ENCODE measurements around the gene KAZALD1.

GRCh38 chr10:100141681-100142138, 44.1 kb downstream of the ERLIN1 start:
- PRO-cap: no peak

DNA sequence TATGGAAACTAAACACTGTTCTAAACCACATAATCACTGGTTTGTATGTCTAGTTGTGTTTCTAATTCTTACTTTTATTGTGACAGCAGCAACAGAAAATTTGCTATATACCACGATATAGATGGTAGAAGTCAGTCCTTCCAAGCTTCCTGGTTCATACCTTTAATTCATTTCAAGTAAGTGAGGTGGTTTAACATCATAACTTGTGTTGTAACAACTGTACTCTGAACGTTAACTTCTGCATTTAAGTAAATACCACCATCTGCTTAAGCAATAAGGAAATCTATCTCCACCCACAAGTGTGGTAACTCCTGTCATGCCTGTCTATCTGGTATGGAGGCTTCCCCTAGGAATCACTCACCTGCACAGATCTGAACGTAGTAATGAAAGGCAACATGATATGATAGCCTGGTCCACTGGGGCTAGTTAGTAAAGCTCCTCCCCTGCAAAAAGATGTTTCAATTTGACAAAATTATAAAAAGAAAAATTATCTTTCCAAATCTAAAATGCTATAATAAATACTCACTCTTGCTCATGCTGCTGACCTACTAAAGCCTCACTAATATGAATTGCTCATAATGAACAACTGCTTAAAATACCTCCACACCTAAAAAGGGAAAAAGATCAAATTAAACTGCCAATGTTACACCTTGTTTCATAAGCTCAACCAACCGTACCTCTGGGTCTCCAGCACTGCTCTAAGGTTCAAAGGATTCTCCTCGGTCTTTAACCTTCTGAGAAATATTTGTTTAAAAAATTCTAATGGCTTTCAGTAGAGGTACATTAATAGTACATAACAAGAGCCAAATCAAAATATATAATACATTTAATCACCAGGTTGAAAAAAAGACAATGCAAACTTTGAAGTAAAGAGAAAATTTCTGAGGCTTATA, 2.2 kb downstream of the ERLIN1 start:
- PRO-cap: no peak

DNA sequence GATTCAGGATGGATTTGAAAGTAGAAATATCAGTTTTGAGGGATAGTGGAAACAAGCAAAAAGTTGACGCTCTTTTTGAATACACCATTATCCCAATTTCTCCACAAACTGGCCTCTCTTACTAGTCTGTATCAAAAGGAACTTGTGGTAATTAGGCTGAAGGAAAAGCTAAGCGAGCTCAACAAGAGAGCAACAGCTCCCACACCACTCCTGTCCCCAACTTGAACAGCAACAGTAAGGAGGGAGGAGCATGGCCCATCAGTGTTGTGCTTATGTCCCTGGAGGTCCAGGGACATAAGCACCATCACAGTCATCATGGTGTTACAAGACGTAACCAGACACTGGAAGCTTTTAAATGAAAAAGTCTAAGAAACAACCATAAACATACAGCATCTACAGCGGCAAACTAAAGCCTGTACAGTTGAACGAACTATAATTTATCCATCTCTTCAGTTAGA, 1.0 kb downstream of the ERLIN1 start:
- PRO-cap: no peak

DNA sequence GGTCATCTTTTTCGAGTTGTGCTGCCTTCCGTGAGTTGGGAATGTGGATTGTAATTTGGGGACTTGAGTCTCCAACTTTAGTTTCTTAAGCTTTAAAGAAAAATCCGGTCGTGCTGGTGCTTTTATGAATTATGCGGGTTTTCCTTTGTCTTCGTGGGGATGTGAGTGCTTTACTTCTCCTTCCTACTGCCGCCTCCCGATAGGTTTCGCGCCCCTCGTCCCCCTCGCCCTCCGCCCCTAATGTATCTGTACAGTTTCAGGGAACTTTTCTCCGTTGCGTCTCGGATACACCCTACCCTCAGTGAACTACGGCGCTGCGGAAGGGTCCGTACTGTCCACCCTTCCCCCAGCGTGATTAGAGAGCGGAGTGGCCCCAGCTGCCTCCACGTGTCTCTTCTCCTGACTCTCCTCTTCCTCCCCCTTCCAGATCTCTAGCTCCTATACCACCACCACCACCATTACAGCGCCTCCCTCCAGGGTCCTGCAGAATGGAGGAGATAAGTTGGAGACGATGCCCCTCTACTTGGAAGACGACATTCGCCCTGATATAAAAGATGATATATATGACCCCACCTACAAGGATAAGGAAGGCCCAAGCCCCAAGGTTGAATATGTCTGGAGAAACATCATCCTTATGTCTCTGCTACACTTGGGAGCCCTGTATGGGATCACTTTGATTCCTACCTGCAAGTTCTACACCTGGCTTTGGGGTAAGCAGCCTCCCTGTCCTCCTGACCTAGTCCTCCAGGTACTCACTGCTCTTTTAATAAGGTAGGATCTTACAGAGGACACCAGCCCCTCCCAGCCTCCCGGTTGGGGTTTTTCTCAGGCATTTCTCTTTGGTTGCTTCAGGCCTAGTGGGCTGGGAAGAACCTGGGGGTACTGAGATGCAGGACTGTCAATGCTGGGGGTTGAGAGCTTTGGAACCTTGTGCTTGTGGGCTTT, 876 bp downstream of the SCD start:
- PRO-cap: no peak

DNA sequence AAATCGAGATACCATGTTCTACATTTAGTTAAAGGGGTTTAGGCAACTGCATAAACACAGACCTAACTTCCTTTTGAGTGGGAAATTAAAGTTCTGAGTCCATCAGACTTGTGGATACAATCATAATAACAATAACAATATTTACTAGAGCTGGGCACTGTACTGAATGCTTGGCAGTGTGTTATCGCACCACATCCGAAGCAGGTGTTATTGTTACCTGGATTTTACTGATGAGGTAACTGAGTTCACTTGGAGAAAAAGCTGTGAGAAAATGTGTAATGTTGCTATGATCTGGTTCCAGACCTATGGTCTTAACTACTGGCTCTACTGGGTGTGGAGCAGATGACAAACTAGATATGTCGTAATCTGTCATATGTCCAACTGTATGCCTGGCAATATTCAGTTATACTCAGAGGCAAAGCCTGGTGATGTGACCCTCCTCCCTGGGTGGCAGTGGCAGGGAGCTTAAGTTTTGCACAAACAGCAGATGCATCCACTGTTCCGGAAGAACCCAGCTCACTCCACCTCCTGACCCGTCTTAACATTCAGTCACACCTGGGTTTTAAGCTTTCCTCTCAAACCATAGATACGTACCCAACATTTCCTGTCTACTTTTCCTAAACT, 23.5 kb downstream of the SCD start:
- PRO-cap: bidirectional peak, plus-strand start at position 402 of the sequence, minus-strand start at position 317 of the sequence

- PRO-cap: no peak
Measured at GRCh38 chr10:100377975-100378385, 30.9 kb downstream of the SCD start.

- PRO-cap: no peak
Measured at GRCh38 chr10:100425252-100425451, 37.7 kb upstream of the WNT8B start.

GRCh38 chr10:100482156-100482840, 19.5 kb downstream of the WNT8B start:
- PRO-cap: no peak

- PRO-cap: no peak
Measured at GRCh38 chr10:100654805-100655883, 90.2 kb upstream of the PAX2 start.

DNA sequence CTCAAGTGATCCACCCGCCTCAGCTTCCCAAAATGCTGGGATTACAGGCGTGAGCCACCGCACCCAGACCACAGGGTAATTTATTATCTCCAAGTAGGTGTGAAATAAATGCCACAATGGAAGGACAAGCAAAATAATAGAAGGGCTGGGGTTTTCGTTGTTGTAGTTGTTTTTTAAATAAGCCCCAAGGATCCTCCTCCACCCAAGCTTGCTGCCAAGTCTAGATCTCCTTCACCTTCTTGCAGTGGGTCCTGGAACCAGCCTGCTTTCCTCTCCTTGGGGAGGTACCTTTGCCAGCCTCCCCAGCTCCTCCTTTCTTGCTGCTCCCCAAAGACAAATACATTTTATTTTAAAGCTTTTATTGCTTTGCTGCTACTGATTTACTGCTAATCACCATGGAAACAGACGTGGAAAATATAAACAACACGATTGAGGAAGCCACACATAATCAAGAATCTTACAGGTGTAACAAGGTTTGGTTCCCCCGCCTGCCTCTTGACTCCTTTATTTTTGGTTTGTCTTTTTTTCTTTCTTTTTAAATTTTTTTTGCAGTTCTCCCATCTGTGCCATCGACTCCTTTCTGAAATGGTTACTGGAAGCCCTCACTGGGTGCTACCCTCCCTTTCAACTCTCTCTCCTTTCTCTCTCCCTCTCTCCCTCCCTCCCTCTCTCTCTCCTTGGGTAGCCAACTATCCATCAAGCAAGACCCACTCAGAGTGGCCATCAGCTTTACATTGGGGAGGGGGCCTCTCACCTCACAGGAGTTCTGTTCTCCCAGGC, 17.4 kb upstream of the SLF2 start:
- PRO-cap: no peak

GRCh38 chr10:100971116-100971892, 2.0 kb downstream of the SEMA4G start:
- PRO-cap: no peak

GRCh38 chr10:100972495-100973101, 3.3 kb downstream of the SEMA4G start:
- PRO-cap: no peak

DNA sequence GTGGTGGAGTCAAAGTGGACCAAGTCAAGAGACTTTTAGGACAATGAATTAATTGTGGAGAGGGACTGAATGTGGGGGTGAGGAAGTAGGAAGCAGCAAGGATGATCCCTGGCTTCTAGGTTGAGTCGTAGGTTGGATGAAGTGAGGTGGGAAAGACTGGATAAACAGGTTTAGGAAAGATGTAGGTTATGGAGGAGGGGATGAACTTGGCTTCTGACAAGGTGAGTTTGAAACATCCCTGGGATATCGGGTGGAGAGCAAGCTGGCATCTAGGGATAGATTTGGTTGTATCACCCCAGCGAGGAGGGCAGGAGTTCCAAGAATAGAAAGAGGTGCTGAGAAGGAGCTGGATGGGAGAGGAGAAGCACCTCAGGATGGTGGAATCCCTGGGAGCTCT, 7.6 kb downstream of the SEMA4G start:
- PRO-cap: no peak

DNA sequence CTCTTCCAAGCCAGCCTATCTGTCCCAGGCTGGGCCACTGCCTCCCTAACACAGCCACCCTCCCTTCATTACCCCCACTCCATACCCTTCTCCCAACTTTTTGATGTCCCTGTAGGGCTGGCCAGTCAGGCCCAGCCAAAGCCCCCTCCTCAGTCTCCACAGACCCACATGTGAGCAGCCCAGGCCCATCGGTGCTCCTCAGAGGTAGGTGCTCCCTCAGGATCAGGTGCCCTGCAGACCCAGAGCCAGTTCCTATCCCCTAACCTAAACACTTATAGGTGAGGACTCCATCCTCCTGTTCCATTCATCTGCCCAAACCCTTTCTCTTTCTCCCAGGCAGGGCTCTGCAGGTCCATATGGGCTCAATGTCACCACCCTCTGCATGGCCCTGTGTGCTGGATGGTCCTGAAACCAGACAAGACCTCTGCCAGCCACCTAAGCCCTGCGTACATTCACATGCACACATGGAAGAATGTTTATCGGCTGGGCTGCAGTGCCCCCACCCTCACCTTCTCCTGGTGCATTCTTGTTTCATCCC, 3.1 kb downstream of the MRPL43 start:
- PRO-cap: unidirectional peak, plus-strand start at position 242 of the sequence

DNA sequence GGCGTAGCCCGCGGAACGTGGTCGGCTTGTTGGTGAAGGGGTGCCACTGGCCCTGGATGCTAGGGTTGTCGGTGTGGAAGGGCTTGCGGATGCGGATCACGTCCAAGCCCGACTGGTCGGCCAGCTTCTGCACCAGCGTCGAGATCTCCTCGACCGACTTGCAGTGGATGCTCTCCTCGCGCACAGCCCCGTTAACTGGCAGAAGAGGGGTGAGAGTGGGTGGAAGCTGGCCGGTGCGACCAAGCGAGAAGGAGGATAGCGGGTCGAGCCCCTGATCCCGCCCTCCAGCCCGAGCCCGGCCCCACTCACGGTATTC, 558 bp downstream of the MRPL43 start:
- PRO-cap: no peak

DNA sequence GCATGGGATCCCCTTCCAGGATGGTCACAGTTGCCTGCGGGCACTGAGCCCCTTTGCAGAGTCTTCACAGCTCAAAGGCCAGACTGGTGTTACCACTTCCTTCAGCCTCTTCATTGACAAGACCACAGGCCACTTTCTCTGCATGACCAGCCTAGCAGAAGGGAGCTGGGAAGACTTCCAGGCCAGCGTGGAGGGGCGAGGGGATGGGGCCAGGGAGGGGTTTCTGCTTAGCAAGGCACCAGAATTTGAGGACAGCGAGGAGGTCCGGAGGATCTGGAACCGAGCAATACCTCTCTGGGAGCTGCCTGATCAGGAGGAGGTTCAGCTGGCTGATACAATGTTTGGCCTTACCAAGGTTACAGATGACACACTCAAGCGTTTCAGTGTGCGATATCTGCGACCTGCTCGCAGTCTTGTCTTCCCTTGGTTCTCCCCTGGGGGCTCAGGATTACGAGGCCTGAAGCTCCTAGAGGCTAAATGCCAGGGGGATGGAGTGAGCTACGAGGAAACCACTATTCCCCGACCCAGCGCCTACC, 1.1 kb downstream of the TWNK start:
- PRO-cap: no peak

DNA sequence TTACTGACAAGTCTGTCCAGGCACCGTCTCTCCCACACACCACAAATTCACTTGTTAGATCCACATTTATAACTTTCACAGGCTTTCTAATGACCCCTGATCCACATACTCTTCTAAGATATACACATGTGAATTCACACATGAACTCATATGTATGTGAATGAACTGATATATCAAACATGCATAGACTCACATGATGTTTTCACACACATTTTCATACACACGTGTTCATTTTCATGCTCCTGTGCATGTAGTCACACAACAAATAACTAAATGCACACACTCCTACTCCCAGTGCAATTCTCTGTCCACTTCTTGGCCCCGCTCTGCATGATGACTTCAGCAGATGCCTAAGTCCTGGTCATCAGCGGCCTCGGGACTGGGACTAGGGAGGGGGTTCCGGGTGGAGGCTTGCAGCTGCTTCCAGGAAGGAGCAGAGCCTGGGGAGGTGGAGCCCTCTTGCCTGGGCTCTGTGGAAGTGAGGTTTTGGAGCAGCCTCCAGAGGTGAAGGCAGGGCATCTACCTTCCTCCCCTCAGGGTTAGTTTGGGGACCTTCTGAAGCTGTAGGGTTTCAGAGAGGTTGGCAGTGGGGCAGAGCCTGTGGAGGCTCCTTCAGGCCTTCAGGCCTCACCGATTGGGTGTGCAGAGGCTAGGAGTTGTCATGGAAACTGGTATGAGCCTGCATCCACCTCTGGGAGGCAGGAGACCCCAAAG, 1.7 kb downstream of the LZTS2 start:
- PRO-cap: bidirectional peak, plus-strand start at position 449 of the sequence, minus-strand start at position 328 of the sequence

DNA sequence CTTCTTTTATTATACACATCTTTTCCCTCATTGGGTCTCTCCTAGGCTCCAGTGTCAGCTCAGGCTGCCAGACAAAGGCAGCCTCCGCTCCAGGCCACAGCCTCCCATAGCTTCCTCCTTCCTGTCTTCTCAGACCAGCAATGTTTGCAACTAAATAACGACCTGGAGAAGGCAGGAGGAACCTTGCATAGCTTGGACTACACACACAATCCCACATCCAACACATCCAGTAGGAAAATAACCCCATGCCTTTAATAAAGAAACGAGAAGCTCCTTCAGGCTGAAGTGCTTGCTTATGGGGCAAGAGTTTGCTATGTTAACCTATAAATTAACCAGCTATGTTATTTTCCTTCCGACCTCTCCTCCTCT, 12.4 kb downstream of the SFXN3 start:
- PRO-cap: no peak

DNA sequence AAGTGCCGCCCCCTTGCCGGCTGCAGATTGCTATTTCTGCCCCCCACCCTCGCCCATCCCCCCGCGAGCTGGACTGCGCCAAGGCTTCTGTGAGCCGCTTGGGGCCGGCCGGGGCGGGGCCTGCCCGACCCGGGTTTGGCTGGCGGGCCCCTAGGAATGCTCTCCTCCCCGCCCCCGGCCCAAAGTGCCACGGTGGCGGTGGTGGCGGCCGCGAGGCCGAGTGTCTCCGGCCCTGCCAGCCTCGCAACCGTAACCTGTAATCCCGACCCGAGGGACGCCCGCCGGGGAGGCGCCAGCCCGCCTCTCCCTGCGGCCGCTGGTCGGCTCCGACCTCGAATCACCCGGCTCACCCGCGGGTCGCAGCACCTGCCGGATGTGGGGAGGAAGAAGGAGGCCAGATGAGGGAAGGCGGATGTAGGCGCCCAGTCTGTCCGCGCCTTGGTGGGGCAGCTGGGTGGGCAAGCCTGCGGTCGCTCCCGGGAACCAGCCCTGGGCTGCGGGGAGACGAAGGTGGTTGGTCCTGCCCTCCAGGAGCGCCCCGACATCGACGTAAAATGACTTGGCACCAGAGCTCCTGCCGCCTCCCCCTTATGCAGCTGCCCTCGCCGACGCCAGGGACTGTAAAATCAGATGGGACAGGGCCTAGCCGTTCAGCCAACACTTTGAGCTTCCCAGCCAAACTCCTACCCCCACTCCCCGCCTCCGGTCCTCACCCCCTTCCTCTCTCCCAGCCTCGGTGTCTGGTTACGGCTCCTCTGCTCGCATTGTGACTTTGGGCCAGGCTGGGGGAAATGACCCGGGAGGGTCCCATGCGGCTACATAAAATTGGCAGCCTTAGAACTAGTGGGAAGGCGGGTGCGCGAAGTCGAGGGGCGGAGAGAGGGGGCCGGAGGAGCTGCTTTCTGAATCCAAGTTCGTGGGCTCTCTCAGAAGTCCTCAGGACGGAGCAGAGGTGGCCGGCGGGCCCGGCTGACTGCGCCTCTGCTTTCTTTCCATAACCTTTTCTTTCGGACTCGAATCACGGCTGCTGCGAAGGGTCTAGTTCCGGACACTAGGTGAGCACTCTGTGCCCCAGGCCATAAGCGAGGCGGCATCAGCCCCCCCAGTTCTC, at the start of gene KAZALD1:
KAZALD1 (plus strand) TSS at position 929 of the 1,111 bp plus-strand sequence.
- PRO-cap: bidirectional peak, plus-strand start at position 182 of the sequence, minus-strand start outside the sequence; bidirectional peak, plus-strand start at position 939 of the sequence, minus-strand start at position 622 of the sequence

GRCh38 chr10:101221417-101221925, 7.8 kb downstream of the LBX1 start:
- PRO-cap: no peak

All from right common carotid artery plus branches (tissue), 1 donor.